NT2/D1 (cell line): ENCODE measurements around a stretch of chr11.

GRCh38 chr11:69921520-69921856 lies 102.3 kb upstream of the FGF3 start:
- RRBS, 2 experiments: no CpG with 5 or more reads among the region's 11 CpGs

DNA sequence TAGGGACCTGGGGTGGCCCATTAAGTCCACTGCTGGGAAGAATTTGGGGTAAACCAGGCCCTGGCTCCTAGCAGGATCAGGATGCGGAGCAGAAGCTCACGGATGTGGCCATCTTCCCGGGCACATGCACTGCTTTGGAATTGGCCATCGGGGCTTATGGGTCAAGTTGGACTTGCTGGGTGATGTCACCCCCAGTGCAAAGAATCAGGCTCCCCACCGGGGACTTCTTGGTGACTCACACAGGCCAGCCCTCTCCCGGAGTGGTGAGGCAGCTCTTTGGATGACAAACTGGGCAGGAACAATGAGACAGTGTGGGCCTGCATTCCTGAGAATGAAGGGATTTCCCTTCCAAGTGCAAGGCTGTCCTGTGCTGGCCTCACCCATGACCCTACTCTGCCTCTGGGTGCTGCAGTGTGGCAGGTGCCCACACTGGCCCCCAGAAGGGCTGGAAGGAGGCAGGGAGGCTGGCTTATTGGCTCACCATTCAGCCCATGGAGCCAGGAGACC lies 128.8 kb upstream of the ANO1 start:
- RRBS, 2 experiments: 48 to 64% methylated on average over 3 to 4 of the region's 6 CpGs

DNA sequence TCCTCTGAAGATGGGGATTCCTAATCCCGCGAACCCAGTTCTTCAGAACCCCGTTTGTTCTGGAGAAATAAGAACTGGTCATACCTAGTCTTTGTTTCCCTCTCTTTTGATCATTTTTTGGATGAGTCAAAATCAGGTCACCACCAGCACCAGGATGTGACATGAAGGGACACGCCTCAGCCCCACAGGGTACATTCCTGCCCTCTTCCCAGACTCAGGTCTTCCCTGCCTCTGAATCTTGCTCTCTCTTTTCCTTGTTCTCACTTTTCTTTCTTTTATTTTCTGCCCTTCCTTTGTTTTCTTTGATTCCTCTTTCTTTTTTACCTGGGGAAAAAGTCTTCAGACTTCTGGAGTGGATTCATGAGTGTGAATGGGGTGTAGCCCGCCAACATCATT lies 14.5 kb upstream of the ANO1 start:
- RRBS, 2 experiments: no CpG with 5 or more reads among the region's 5 CpGs

DNA sequence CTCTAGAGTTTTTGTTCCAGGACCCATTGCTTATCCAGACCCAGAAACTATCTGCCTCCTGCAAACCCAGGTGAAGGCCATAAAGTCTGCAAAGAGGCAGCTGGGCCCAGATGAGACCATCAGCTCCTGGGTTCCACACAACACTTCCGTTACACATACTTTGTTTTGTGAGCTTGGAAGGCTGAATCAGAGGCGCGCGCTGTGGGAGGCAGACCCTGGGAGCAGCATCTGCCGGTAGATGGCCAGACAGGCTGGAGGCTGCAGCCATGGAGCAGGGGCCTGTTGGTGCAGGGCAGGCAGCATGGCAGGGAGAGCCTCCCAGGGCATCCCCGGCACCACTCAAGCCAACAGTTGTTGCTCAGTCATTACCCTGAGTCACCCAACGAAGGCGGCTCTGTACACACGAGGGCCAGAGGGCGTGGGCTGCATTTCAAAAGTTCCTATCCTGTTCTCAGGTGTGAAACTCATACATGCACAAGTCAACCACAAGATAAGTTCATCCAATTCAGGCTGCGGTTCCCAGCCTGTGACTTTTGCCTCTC lies 2.5 kb downstream of the ANO1 start:
- RRBS, 2 experiments: 82 to 93% methylated on average over 2 of the region's 11 CpGs

DNA sequence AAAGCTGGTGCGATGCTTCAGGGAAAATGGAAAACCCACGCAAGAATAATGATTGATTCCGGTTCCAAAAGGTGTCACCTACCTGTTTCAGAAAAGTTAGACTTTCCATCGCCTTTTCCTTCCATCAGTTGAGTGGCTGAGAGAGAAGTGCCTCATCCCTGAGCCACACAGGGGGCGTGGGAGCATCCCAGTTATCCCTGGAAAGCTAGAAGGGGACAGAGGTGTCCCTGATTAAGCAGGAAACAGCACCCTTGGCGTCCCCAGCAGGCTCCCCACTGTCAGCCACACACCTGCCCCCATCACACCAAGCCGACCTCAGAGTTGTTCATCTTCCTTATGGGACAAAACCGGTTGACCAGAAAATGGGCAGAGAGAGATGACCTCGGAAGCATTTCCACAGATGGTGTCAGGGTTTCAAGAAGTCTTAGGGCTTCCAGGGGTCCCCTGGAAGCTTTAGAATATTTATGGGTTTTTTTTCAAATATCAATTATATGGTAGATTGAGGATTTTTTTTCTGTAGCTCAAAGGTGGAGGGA lies 14.6 kb upstream of the FADD start:
- RRBS, 2 experiments: no CpG with 5 or more reads among the region's 9 CpGs

GRCh38 chr11:70203404-70204188 lies 500 bp downstream of the FADD start:
- RRBS, 2 experiments: under 1 to 2% methylated on average over 14 to 22 of the region's 62 CpGs

GRCh38 chr11:70270960-70271733 lies 657 bp downstream of the PPFIA1 start:
- RRBS, 2 experiments: 3 to 10% methylated on average over 28 to 33 of the region's 67 CpGs

- RRBS, 2 experiments: no CpG with 5 or more reads among the region's 11 CpGs
Measured at GRCh38 chr11:70340955-70341540, 57.3 kb upstream of the CTTN start.

GRCh38 chr11:70381805-70382951 lies 16.2 kb upstream of the CTTN start:
- RRBS, 2 experiments: no CpG with 5 or more reads among the region's 21 CpGs

DNA sequence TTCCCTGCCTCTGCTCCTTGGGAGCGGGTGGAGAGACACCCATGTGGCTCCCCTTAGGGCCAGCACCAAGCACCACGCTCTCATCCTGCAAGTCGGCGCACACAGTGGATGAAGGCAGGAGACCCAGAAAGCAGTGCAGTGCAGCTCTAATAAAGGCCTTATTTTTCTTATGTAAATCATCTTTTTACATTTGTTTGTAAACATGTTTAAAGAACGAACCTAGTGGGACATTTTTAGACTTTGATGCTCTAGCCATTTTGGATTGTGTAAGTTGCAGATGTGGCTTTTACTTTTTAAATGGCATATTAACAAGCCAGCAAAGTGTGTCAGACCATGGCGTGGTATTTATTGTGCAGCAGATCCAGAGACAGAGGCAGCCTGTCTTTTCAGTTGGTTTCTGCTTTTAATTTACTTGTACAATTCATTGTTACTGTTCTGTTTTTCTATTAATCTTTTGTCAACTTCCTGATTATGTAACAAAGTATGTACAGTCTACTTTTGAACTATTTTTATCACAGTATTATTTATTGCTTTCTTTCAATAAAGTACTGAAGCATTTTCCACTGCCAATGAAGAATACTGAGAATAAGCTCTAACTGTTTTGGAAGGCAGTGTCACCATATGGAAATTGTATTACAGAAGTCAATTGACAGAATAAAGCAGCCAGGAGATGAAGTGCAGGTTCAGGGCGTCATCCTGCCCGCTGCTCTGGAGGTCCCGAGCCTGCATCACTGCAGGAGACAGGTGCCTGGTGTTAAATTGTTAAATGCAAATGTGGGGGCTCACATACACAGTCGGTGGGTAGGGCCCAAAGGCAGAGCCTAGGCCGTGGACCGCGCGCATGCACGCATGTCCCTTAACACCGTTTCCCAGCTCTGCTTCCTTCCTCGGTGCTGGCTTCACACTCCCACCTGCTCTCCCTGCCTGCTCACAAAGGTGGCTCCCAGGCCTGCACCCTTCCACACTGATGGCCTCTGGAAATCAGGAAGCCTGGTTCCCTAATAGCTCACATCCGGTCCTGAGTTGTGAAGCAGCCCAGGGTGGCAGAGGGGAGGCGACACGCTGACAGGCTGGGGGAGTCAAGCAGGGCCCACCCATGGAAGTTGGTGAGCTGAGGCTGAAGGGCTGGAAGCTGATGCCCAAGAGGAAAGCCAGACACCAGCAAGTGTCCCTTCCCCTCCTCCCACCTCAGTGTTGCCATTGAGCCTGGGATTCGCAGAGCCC lies 14.1 kb upstream of the CTTN start:
- RRBS, 2 experiments: no CpG with 5 or more reads among the region's 21 CpGs

- RRBS, 2 experiments: 90 to 96% methylated on average over 2 of the region's 11 CpGs
Measured at GRCh38 chr11:70428844-70429212, 30.5 kb downstream of the CTTN start.

GRCh38 chr11:70628269-70628767 lies 230.0 kb downstream of the CTTN start:
- RRBS, 2 experiments: no CpG with 5 or more reads among the region's 17 CpGs

- RRBS, 2 experiments: 75 to 84% methylated on average over 6 of the region's 25 CpGs
Measured at GRCh38 chr11:70628768-70629601, 230.7 kb downstream of the CTTN start.

GRCh38 chr11:71152388-71153003 lies 99.9 kb downstream of the SHANK2 start:
- RRBS, 2 experiments: 69 to 89% methylated on average over 4 of the region's 15 CpGs

DNA sequence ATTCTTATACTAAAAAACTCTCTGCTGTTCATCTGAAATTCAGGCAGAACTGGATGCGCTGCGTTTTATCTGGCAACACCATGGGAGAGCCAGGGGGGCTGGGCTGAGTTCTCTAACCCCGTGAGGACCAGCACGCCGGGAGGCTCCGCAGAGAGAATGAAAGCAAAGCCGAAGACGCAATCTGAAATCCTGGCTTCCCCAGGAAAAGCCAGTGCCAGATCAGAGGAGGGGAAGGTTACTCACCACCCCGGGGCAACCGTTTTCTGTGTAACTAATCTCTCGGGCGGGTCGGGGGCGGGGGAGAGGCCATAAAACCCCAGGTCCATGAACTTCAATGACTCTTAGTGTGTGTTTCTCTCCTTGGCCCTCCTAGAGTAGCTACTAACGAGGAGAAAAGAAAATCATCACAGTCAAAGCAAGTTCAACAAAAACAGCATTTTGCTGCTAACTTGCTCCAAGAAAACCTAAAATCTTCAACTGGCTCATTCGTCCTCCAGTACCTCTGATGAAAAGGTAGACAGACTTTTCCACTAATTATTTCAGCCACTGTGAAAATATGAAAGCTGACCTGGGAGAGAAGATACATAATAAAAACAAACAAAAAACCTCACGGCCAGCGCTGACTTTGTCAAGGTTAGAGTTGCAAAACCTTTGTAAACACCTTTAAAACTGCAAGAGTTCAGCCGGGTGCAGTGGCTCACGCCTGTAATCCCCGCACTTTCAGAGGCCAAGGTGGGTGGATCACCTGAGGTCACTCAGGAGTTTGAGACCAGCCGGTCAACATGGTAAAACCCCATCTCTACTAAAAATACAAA lies 99.2 kb downstream of the SHANK2 start:
- RRBS, 2 experiments: 33 to 75% methylated on average over 1 of the region's 22 CpGs

GRCh38 chr11:71312102-71312301 lies 59.6 kb upstream of the SHANK2 start:
- RRBS, 2 experiments: no CpG with 5 or more reads among the region's 2 CpGs

DNA sequence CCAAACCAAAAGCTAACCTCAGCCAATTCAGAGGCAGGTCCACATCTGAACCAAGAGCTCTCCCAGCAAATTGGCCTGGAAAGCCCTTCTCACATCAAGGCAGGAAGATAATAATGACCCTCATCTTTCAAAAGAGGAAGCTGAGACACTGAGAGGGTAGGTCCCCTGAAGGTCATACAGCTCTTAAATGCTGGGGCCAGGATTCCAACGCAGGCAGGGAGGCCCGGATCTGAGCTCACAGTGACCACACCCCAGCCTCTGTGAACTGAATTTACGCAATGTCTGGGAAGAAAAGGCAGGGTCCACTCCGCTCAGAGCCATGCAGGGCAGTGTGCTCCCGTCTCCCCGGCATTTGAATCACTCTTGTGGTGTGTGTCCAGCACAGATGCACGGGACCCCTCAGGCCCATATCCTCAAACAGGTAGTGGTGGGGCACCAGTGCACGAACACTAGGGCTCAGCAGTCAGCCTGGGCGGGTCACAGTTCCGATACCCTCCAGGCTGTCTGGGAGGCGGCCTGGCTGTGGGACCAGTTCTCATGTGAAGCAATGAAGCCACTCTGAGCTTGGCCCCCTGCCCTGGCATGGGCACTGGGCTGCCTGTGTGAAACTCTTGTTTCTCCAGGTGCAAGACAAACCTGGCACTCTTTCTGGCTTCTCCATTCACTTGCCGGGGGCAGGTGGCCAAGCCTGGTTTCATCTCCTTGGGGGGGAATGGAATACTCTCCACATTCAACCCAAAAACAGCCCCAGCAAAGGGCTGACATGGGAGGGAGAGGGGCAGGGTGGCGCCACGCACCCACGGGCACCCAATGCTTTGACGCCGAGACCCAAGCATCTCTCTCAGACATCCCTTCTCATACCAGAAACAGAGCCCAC lies 14.5 kb downstream of the DHCR7 start:
- RRBS, 2 experiments: no CpG with 5 or more reads among the region's 17 CpGs

GRCh38 chr11:71710166-71710707 lies 122.8 kb upstream of the DEFB108B start:
- RRBS, 2 experiments: no CpG with 5 or more reads among the region's 16 CpGs

- RRBS, 2 experiments: no CpG with 5 or more reads among the region's 14 CpGs
Measured at GRCh38 chr11:71745611-71746138, 87.3 kb upstream of the DEFB108B start.